Psoas muscle (tissue), 2 donors: Measurements from ENCODE around the genes IL17B and CSNK1A1.

DNA sequence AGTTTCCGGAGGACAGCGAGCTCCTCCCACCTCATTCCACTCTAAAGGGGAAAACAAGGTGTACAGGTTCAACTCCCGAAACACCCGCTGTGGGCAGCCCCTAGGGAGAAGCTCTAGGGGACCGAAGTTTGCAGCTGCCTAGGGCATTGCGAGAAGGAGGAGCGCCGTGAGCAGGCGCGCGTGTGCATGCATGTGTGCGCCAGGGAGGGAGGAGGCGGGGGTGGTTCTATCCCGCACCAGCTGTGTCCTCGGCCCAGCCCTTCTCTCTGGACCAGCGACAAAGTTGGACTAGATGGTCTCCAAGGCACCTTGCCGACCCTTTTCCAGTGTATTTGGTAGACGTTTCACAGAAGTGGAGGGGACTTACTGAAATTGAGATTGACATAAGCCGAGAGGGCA, 610 bp downstream of the AFAP1L1 start:
- PRO-cap, 2 experiments, result peak in 2 of 2 experiments; most common plus-strand start position 256 of the sequence (in 1); most common minus-strand start position 156 of the sequence (in 1)

DNA sequence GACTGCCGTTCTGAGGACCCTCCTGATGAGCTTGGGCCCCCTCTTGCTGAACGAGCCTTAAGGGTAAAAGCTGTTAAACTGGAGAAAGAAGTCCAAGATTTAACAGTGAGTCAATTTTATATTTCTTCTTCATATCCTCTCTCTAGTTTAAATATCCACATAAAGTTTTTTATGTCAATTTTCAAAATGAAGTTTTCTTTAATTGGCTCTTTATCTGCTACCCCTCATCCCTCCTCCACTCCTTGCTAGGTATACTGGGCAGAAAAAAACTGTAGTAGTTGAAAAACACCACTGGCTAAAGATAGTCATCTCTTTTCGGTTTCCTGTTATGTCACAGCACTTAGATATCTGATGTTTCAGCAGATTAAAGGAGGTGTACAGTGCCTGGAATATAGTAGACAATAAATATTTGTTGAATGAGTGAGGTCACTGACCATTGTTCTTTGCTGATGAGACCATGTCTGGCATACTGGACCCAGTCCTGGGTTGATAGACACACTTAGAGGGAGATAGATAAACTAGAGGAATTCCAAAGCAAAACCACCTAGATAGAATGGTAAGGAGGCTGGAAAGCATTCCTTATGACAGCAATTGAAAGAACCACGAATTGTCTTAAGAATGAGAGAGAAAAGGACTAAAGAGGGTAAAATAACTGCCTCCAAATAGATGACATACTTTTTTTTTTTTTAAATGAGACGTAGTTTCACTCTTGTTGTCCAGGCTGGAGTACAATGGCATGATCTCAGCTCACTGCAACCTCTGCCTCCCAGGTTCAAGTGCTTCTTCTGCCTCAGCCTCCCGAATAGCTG, 3.2 kb downstream of the GRPEL2 start:
- PRO-cap, 2 experiments, result no peak in any of the 2 experiments

- PRO-cap, 2 experiments, result no peak in any of the 2 experiments
Measured at GRCh38 chr5:149379032-149380265, at the start of gene IL17B. Gene IL17B (minus strand): TSS chr5:149379292.

DNA sequence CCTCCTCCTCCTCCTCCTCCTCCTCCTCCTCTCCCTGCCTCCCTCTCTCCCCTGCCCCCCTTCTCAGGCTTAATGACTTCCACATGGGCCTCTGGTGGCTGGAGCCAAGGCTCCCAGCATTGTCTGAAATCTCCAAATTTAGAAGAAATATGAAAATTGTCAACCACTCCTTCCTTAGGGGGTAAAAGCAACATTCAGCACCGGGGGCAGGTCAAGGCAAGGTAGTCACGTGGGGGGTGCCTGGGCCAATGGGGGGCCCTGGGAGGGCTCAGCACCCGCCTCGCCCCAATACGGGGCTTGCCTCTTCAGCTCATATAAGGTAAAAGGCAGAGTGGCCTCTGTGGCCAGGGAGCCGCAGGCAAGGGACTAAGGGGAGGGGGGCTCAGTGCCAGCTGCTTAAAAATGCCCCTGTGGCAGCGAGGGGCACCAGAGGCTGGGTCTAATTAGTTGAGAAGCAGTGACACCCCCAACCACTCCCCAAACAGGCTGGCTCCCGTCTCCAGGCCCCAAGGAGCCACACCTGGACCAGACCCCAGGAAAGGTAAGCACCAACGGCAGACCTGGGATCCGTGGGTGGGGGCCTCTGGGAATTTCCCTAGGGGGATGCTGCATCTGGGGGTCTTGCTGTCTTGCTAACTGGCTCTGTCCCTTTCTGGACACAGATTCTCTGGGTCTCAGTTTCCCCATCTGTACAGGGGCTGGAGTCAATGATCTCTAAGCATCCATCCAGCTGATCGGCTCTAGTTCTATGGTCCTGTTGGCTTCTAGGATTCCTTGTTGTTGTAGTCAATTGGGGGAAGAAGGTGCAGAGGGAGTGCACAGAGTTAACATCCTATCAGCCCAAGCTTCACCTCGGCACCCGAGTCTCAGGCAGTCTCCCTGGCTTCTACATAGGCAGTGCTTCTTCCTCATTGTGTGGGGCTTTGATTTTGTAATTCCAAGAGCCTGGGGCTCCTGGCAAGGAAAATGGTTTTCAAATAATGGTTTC, 27.7 kb upstream of the IL17B start:
- PRO-cap, 2 experiments, result peak in 1 of 2 experiments; most common plus-strand start position 341 of the sequence (in 1)

DNA sequence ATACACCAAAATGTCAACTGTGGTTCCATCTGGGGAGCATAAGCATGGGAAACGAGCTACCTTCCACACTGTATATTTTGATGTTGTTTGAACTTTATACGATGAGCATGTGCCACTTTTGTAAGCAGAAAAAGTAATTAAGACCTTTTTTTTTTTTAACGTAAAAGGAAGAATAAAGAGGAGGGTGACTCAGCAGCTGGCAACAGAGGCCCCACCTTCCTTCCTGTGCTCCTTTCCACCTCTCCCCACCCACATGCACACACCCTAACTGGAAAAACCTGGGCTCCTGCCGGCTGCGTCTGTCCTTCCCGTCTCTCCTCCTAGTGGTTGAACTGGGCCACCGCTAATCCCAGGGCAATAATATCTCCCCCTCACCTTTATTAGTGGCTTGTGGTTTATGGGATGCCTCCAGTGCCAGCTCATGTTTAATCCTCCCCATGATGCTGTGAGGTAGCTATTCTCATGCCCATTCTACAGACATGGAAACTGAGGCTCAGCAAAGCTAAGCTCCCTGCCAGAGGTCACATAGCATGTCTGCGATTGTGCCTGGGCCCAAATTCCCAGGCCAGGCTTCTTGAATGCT, 60.8 kb upstream of the IL17B start:
- PRO-cap, 2 experiments, result no peak in any of the 2 experiments

DNA sequence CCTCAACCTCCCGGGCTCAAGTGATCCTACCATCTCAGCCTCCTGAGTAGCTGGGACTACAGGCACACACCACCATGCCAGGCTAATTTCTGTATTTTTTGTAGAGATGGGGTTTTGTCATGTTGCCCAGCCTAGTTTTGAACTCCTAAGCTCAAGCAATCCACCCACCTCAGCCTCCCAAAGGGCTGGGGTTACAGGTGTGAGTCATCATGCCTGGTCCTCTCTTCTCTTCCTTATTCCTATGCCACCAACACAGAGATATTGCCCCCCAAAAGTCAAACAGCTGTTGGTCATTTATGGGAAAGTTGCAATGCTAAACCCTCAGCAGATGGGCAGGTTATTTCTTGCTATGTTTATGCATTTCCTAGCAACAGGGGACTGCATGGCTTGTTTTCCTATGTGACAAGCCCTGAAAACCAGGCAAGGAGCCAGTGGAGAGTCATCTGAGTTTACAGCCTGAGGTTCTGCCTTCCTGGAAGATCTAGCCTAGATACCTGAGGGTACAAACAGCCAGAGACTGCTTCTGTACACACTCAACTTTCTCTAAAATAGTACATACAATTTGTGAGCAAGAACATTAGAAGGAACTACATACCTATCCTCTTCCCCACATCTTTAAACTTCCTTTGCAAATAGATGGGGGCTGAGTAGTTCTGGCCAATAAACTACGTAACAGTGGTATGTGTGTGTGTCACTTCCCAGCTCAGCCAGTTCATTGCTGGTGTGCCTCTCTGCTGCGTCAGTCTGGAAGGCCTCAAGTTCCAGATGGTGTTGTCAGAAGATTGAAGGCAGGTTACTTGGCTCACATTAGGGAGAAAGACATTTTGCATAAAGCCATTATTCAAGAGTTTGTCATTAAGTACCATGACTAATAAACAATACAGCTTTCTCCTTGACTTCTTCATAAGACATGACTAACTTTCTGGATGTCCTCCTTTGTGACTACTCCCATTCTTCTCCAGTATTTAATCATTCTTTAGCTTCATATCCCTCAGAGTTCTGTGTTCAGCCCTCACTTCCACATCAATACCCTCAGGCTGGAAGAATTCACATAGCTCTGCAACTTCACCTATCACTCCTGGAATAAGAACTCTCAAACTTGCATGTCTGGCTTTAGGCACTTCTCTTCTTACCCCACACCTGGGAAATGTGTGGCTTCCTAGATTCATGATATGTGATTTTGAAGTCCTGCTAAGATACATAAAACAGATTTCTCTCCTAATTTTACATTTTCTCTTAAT, 65.3 kb downstream of the CSNK1A1 start:
- PRO-cap, 2 experiments, result no peak in any of the 2 experiments

DNA sequence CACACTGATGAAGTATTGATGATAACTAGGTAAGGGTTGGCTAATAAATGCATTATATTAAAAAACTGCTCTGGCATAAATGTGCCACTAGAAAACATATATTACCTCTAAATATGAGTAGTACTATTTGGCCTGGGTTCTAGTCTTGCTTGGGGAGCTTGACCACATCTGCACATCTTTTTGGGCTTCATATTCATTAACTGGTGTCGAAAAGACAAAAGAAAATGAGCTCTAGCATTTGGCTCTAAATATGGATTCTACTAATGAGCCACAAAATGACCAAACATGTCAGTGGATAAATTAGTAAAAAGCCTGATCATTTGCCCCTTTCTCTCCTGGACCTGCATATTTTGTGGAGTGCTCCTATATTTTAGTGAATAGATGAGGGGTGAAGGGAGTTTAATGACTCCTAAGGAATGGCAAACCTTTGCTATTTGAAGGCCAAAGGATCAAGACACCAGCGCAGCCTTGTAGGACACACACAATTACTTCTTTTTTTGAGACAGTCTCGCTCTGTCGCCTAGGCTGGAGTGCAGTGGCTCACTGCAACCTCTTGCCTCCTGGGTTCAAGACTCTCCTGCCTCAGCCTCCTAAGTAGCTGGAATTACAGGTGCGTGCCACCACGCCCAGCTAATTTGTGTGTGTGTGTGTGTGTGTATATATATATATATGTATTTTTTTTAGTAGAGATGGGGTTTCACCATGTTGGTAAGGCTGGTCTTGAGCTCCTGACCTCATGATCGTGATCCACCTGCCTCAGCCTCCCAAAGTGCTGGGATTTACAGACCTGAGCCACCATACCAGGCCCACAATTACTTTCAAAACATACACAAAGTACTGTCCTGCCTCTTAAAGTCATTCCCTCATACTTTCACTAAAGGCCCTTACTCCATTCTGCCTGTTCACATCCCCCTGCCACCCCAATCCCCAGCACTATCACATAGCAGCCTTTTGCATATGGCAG, 60.6 kb downstream of the CSNK1A1 start:
- PRO-cap, 2 experiments, result no peak in any of the 2 experiments

DNA sequence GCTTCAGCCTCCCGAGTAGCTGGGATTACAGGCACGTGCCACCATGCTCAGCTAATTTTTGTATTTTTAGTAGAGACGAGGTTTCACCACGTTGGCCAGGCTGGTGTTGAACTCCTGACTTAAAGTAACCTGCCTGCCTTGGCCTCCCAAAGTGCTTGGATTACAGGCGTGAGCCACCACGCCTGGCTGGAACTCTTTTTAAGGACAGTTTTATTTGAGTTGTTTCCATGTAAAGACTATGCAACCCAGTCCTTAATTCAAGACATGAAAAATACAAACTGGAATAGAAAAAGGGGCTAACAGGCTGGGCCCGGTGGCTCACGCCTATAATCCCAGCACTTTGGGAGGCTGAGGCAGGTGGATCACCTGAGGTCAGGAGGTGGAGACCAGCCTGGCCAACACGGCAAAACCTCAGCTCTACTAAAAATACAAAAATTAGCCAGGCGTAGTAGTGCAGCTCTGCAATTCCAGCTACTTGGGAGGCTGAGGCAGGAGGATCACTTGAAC, 3.2 kb downstream of the CSNK1A1 start:
- PRO-cap, 2 experiments, result no peak in any of the 2 experiments

DNA sequence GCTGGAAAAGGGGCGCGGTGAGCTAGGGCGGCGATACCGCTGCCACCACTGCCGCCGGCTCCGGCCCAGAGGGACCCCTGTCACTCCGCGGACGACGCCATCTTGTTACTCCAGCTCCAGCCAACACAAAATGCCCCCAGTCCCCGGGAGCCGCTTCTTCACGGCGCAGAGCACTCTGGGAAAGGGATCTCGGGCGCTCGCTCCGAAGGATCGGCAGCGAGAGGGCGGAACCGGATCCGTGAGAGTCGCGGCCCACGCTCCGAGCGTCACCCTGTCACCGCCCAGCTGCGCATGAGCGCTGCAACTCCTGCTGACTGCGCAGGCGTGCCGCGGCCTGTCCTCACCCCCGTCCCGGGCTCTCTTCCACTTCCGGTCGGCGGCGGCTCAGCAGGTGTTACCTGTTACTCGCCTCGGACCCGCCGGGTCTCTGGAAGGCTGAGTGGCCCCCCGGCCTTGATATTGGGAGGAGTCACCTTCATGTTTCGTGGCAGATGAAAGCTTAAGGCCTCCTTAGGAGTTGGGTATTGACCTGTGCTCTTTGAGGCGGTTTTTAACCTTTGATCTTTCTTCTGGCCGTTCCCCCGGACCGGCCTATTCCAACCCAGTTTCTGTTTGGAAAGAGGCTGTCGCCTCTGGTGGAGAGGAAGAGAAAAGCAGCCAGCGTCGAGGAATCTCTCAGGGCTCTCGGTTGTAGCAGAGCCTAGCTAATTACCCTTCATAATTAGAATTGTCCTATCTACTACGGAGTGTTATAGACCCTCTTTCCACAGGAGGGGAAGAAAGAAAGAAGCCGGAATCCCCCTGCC, at the start of gene CSNK1A1:
Gene CSNK1A1 (minus strand): TSS at position 180 of the 806 bp plus-strand sequence.
- PRO-cap, 2 experiments, result peak in 2 of 2 experiments; most common plus-strand start position 366 of the sequence (in 2); most common minus-strand start position 177 of the sequence (in 2)

DNA sequence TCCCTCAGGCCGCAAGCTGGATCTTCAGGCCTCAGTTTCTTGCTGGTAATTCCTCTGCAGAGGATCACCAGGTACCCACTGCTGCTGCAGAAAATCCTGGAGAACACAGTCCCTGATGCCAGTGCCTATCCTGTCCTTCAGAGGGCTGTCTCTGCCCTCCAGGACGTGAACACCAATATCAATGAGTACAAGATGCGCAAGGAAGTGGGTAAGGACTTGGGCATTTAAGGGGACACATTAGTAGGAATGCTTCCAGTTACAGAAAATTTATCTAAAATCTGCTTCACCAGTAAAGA, 35.2 kb downstream of the ARHGEF37 start:
- PRO-cap, 2 experiments, result no peak in any of the 2 experiments

GRCh38 chr5:149658199-149658728, 71.8 kb upstream of the PPARGC1B start:
- PRO-cap, 2 experiments, result no peak in any of the 2 experiments

DNA sequence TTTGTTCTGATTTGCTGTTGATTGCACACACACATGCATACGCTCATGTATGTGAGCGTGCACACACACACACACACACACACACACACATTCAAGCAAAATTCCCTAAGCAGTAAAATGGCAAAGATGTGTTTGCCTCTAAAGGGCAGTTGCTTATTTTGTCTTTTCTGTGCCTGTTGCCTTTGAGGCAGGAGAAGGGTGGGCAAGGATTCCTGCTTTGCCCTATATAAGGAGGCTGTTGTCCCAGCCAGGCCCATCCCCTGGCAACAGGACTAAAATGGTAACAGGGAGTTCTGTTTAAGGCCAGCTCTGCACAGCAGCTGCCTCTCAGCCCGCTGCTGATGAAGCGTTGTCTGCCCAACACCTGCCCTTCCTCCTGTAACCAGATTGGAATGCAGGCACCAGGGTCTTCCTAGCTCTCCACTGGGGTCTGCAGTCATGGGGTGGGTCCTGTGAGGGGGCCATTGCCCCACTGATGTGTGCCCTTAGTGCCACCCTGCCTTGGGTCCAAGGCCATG, 64.4 kb downstream of the PPARGC1B start:
- PRO-cap, 2 experiments, result no peak in any of the 2 experiments

DNA sequence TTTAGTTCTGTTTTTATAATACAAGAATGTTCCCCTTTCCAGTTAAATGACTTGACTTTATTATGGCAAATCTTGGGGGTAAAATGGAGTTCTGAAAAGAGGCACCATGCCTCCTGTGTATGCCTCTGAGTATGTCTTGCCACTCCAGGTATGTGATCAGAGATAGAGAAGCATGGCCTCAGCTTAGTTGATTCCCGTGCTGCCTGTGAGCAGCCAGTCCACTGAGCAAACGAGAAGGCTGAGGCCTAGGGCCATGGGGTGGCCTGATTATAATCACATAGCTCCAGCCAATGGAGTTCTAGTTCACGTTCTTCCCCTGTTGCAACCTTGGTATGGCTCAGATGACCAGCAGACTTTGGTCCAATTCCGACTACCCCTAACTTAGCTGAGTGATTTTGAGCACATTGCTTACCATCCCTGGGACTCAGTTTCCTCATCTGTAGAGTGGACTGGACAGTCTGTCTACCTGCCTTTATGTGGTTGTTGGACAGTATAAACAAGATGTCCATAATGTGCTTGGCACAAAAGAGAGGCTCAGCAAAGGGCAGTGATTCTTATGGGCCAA, 68.3 kb downstream of the PPARGC1B start:
- PRO-cap, 2 experiments, result peak in 2 of 2 experiments; most common minus-strand start position 223 of the sequence (in 1)

- PRO-cap, 2 experiments, result no peak in any of the 2 experiments
Measured at GRCh38 chr5:149930598-149931327, 13.8 kb downstream of the PDE6A start.

- PRO-cap, 2 experiments, result peak in 2 of 2 experiments; most common minus-strand start chr5:149932882 (in 2)
Measured at GRCh38 chr5:149932787-149933084, 11.9 kb downstream of the PDE6A start.

- PRO-cap, 2 experiments, result peak in 1 of 2 experiments; most common minus-strand start chr5:150058885 (in 1)
Measured at GRCh38 chr5:150058631-150059089, 27.7 kb downstream of the CSF1R start.

- PRO-cap, 2 experiments, result no peak in any of the 2 experiments
Measured at GRCh38 chr5:150065878-150066511, 20.4 kb downstream of the CSF1R start.

- PRO-cap, 2 experiments, result no peak in any of the 2 experiments
Measured at GRCh38 chr5:150115464-150116138, 29.2 kb upstream of the CSF1R start.

DNA sequence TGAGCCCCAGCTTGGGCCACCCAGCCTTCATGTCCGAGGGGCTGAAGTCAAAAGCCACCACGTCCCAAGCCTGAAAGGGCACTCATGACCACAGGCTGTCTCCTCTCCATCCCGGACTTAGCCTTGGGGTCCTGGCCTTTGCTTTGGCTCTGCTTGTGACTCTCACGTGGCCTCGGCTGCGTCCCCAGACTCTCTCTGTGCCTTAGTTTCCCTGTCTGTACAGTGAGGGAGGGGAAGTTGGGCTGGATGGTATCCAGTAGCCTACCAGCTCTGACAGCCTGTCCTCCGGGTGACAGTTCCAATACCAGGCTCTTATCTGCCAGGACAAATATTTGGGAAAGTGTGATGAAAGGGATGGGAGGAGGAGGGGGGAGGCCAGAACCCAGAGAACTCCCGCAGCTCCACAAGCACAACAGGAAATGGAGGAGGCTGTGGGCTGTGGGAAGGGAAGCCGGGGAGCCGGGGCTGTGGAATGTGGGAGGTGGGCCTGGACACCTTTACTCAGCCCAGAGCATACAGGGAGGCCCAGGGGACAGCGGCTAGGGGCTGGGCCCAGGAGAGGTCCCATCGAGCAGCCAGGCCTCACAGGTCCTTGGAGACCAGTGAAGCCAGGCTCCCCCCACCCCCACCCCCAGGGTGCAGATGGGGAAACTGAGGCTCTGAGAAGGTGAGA, 18.4 kb downstream of the PDGFRB start:
- PRO-cap, 2 experiments, result no peak in any of the 2 experiments

GRCh38 chr5:150138447-150139267, 17.0 kb downstream of the PDGFRB start:
- PRO-cap, 2 experiments, result no peak in any of the 2 experiments